Myometrial cell (primary cell): ENCODE data around the genes RHOV, DLL4 and PLA2G4E.

- RAMPAGE, long total RNA: no peak
Measured at GRCh38 chr15:40755938-40756114, 772 bp upstream of the RMDN3 start.

DNA sequence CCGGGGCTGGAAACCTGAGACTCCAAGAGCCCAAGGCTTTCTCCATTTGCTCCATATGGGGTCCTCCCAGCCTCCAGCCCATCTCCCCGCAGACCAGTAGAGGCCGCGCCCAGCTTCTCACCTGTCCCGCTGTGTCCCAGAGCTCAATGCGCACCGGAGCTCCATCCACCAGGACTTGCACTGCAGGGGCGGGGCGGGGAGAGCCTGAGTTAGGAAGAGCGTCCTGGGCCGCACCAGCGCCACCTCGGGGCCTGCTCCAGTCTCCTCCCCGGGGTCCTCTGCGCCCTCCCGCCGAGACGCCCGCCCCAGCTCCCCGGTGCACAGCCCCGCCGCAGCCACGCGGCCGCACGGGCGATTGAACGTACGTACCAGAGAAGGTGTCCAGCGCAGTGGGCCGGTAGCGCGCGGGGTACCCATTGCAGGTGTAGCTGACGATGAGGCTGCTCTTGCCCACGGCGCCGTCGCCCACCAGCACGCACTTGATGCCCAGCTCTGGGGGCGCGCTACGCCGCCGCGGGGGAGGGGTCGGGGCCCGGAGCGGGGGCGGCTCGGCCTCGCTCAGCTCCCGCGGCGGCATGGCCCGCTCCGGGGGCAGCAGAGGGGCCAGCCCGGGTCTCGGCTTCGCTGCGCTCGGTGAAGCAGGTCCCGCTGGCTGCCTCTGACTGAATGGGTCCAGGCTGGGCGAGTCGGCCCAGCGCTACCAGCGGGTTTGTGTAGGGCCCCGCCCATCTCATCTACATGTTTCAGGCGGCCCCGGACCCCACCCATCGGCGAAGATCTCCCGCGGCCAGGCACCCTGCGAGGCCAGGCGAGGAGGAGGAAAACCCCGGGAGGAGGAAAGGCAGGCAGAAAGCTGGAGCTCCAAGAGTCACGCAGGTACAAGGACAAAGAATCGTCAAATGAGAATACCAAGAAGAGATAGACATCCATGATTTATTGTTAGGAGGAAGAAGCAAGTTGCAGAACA lies at the start of gene RHOV:
TSS of gene RHOV (minus strand) at position 672 of the 967 bp plus-strand sequence.
- RAMPAGE, long total RNA: no peak

DNA sequence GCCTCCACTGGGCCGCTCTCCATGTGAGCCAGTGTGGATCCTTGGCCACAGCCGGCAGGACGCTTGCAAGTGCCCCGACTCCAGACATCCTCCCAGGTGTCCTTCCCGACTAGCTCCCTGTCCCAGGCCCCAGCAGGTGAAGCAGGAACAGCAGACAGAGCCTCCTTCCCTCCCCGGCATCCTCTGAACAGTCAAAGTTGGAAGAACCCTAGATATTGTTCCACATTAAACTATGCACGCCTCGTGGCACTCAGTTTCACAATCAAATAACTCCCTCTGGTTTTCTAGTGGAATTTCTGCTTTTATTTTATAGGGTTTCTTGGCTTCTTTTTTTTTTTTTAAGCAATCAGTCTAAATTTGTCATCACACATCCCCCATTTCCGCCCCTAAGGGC lies 15.8 kb downstream of the VPS18 start:
- RAMPAGE, long total RNA: no peak

DNA sequence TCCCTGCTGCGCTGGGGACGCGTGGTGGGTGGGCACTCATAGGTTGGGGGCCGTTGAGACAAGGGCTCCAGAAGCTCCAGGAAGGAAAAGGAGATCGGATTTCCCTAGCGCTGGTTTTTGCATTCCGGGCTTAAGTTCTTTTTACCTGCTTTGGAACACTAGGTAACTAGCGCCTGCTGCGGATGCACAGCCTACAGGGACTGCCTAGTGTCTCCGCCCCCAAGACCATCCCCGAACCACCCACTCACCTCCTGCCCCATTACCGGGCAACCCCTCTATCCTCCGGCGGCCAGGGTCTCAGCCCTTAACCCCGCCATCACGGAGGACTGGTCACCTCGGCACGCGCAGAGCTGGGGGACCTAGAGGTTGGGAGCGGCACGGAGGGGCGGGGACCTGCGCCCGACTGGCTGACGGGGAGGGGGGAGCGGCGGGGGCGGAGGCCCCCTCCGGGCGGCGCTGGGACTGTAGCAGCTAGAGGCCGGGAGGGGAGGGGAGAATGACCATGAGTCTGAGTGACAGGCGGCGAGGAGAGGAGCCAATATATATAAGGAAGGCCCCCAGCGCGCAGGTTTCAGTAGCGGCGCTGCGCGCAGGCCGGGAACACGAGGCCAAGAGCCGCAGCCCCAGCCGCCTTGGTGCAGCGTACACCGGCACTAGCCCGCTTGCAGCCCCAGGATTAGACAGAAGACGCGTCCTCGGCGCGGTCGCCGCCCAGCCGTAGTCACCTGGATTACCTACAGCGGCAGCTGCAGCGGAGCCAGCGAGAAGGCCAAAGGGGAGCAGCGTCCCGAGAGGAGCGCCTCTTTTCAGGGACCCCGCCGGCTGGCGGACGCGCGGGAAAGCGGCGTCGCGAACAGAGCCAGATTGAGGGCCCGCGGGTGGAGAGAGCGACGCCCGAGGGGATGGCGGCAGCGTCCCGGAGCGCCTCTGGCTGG lies at the start of gene DLL4:
TSS of gene DLL4 (plus strand) at position 574 of the 935 bp plus-strand sequence.
- RAMPAGE, long total RNA: no peak

- RAMPAGE, long total RNA: no peak
Measured at GRCh38 chr15:41020820-41021296, 67.6 kb downstream of the CHAC1 start.

GRCh38 chr15:41115547-41116182 lies 415 bp downstream of the INO80 start:
- RAMPAGE, long total RNA: no peak

GRCh38 chr15:41116753-41116907 lies 550 bp upstream of the INO80 start:
- RAMPAGE, long total RNA: no peak

GRCh38 chr15:41452710-41453122 lies 35.8 kb downstream of the RTF1 start:
- RAMPAGE, long total RNA: no peak

GRCh38 chr15:41482074-41482942 lies 11.4 kb upstream of the ITPKA start:
- RAMPAGE, long total RNA: no peak

DNA sequence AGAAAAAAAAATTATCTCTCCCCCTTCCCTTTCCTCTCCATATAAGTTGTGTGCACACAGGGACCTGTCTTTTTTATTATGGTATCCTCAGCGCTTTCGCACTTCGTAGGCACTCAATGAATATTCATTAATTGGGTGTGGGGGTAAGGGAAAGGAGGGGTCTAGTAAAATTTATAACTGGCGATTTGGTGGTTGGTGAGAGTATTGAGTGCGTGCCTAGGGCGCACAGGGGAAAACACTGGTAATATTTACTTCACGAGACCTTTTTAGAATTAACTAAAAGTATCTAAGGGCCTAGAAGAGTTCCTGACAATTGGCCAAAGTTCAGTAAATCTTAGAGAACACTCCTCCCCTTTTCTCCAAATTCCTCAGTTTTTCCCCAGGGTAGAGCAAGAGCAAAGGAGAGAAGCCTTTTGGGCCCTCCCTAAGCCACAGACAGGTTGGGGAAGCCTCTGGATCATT lies 25.7 kb downstream of the TYRO3 start:
- RAMPAGE, long total RNA: no peak

DNA sequence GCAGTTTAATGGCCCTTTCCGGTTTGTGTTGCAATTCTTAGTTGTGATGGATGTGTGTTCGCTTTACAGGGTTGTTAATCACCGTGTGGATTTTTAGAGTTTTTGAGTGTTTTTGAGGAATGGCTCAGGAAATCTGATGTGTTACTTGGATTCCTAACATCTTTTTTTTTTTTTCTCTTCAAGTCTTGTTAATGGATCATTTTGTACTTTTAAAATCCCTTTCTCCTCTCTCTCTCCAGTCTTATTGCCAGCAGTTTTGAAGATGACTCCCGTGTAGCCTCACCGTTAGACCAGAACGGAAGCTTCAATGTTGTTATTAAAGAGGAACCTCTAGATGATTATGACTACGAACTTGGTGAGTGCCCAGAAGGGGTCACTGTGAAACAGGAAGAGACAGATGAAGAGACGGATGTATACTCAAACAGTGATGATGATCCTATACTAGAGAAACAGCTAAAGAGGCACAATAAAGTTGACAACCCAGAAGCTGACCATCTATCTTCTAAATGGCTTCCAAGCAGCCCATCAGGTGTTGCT lies 78.4 kb upstream of the MAPKBP1 start:
- RAMPAGE, long total RNA: no peak

GRCh38 chr15:41799078-41799627 lies 24.9 kb downstream of the MAPKBP1 start:
- RAMPAGE, long total RNA: no peak

GRCh38 chr15:41865842-41866596 lies 27.4 kb downstream of the PLA2G4B start:
- RAMPAGE, long total RNA: no peak

DNA sequence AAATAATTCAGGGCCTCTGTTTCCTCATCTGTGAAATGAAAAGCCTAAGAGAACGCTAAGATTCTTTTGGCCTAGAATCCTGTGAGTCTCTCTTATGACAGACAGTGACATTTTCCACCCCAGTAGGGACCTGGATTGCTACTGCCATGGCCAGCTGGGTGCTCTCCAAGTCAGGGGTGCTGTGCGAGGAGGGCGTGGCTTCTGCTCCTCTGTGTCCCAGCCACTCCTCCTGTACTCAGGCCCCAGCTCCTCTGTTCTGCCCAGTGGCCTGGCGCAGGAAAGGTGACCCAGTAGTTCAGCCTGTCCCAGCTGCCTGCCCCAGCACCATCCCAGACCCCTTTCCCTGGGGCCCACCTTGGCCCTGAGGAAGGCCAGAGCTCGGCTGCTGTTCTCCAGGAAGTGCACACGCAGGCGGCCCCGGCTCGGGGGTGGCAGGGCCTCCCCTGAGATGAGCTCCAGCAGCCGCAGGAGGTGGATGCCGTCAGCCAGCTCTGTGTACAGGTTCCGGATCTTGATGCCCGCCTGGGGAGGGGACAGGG lies 1.2 kb downstream of the SPTBN5 start:
- RAMPAGE, long total RNA: no peak

- RAMPAGE, long total RNA: no peak
Measured at GRCh38 chr15:41896669-41897160, 2.9 kb upstream of the SPTBN5 start.

- RAMPAGE, long total RNA: no peak
Measured at GRCh38 chr15:41914259-41914938, 20.5 kb upstream of the SPTBN5 start.

- RAMPAGE, long total RNA: no peak
Measured at GRCh38 chr15:42020737-42021420, at the start of gene PLA2G4E. TSS of gene PLA2G4E (minus strand) at chr15:42021042.

DNA sequence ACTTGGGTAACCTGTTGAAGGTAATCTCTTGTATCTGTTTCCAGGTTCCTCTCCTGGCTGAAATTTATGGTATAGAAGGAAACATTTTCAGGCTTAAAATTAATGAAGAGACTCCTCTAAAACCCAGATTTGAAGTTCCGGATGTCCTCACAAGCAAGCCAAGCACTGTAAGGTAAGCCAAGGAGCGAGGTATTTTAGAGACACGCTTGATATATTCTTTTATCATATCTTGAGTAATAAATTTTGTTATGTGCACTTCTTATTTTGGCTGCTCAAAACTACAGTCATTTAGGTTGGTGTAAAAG lies 14.4 kb upstream of the TMEM87A start:
- RAMPAGE, long total RNA: no peak

DNA sequence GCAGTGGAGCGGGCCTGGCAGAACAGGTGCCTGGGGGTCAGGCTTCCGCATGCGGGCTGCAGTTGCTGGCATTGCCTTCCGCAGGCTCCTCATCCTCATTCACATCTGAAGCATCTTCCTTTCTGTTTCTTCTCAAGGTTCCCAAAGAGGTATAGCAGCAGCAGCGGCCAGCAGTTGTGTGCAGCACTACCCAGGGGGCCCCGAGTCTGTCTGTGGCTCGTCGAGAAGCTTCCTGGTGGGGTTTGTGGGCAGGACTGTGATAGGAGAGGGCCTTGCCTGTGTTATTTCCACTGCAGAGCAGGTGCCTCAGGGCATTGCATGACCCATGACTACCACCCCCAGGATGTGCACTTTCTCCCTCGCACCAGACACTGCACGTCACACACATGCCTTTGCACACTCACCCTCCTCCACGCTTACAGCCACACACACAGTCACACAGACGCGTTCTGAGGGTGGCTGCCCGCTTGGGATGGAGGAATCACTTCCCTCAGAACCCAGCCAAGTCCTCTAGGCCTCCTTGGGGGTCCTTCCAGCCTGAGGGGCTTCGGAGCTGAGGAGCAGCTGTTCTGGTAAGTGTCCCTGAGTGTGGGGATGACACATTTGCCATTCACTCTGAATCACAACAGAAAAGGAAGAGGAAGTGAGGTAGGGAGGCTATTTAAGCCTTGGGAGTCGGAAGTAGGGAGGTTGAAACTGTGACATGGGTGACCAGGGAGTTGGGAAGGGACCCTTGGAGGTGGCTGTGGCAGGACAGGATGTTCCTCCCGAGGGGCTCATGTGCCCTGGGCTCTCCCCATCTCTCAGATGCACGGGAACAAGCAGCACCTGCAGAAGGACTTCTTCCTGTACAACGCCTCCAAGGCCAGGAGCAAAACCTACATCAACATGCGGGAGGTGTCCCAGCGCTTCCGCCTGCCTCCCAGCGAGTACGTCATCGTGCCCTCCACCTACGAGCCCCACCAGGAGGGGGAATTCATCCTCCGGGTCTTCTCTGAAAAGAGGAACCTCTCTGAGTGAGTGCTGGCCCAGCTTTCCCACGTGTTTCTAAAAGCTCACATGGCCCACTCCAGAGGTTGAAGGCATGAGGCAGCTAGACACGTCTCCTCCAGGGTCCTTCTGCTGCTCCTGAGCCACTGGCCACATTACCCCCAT lies 43.1 kb downstream of the CAPN3 start:
- RAMPAGE, long total RNA: no peak

GRCh38 chr15:42411603-42412444 lies 52.5 kb downstream of the CAPN3 start:
- RAMPAGE, long total RNA: no peak